Measurements from ENCODE around the genes PSMB10, DUS2, SLC7A6OS and CDH1.

GRCh38 chr16:67927126-67928275 is 4.2 kb downstream of the CTRL start:
- RRBS, result no CpG with 5 or more reads among the region's 24 CpGs

DNA sequence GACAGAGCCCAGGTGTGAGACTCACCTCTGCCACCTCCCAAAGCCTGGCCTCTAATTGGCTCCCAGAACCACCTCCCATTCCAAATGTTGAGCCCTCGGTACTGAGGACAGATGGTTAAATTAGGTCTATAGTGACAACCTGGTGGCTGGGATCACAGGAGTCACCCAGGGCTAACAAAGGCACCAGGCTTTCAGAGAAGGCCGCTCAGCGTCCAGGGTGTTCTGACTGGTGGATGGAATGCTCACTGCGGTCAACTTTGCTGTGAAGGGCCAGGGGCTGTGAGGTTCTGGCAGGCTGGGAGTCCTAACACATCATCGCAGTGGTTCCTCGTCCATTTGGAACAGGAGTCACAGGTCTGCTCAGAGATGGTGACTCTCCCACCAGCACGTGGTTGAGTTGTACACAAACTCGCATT is 370 bp upstream of the CTRL start:
- RRBS, result no CpG with 5 or more reads among the region's 8 CpGs

- RRBS, result no CpG with 5 or more reads among the region's 48 CpGs
These were observed at the start of gene PSMB10 for GRCh38 chr16:67936236-67937180. Gene PSMB10 (minus strand): TSS chr16:67936850.

- RRBS, result no CpG with 5 or more reads among the region's 24 CpGs
These were observed 4.3 kb upstream of the LCAT start for GRCh38 chr16:67947877-67948876.

DNA sequence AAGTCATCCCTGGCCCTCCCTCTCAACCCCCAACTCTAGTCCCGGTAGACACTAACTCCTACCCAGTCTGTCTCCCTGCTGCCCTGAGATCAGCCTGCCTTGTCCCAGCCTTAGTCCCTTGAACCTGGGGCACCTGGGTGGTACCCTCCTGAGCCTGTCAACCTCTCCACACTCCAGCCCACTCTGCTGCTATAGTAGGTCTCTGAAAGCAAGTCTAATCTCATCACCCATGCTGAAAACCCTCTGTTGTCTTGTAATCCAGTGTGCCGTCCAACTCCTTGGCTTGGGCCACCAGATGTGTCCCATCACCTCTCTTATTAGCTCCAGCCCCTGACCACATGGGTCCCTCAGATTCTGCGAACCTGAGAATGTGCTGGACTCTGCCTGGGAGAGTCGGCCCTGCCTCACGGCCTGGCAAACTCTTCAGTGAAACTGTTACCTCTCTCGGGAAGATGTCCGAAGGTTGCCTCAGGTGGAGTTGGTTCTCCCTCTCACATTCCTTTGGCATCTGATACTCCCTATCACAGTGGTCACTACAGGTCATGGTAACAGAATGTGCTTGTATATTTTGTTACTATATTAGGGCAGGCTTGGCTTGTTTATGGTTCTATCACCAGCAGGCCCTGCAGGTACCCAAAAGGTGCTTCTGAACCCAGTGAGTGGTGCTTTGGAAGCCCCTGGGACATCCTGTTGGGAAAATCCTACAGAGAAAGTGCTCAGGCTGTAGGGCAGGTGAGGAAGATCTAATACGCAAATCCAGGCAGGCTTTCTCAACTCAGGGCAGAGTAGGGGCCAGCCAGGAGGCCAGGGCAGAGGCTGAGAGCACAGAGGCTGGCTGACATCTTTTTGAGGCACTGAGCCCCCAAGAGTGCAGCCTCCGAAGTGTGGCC is 9.8 kb downstream of the SLC12A4 start:
- RRBS, result no CpG with 5 or more reads among the region's 9 CpGs

DNA sequence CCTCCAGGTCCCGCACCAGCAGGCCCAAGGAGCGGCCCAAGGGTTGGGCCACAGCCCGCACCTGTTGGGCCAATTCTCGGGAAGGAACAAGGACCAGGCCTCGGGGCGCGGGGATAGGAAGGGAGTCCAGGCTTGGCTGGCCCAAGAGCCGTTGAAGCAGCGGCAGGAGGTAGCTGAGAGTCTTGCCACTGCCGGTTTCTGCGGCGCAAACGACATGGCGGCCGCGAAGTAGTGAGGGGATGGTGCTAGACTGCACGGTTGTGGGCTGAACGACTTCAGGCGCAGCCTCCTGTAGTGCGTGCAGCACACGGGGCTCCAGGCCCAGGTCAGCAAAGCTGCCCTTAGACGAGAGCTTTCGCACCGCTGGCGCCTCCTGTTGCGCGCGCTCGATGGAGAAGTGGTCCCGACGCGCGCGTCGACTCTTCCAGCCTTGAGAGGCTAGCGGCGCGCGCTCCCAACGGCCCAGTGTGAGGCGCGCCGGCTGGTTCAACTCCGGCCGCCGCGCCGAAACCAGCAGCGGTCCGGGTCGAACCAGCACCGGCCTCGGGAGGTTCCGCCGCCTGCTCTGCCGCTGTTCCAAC is 454 bp downstream of the DDX28 start:
- RRBS, result under 1% methylated on average over 5 of the region's 56 CpGs

GRCh38 chr16:68023069-68023791 is at the start of gene DUS2:
Gene DUS2 (plus strand): TSS chr16:68023284.
- RRBS, result 1% methylated on average over 11 of the region's 49 CpGs

GRCh38 chr16:68037716-68038184 is 14.7 kb downstream of the DUS2 start:
- RRBS, result no CpG with 5 or more reads among the region's 5 CpGs

DNA sequence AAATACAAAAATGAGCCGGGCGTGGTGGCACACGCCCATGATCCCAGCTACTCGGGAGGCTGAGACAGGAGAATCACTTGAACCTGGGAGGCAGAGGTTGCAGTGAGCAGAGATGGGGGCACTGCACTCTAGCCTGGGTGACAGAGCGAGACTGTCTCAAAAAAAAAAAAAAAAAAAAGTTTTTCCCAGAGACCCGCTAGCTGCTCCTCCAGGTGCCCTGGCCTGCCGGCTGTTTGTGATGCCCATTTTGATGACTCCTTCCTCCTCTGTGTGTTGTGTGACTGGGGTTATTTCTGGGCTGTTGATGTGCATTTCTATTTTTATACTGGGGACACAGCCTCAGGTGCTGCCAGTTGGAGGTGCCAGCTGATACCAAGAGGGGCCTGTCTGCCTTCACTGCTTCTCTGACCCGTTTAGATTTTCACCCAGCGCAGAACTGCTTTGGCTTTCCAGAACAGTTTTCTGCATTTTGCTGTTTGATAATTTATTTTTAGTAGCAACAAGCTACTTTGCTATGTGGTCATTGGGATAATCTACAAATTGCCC is 6.6 kb downstream of the PLA2G15 start:
- RRBS, result no CpG with 5 or more reads among the region's 9 CpGs

DNA sequence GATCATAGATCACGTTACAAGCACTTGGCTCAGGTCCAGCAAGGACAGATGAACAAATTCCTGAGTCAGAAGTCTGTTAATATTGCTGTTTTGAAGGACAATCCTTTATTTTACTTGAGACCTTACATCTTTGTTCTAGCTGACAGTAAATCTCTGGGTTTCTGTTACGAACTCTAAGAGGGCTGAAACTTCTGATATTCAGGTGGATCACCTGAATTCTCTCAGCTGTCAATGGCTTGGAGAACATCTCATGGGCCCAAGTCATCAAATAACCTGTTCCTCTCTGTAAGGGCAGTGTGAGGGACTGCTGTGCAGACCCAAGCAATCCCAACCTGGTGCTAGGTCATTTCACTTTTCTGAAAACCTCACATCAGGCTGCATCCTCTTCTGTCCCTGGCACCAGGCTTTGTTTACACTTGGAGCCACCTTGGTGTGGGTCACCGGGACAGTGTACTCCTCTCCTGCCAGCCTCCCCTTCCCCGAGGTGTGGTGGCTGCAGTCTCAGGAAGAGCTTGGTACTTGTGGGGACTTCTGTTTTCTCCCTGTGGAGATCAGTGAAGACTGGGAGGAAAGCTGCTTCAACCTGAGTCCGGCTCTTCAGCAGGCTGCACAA is 12.6 kb downstream of the SLC7A6OS start:
- RRBS, result no CpG with 5 or more reads among the region's 5 CpGs

- RRBS, result 2% methylated on average over 12 of the region's 87 CpGs
These were observed at the start of gene SLC7A6OS for GRCh38 chr16:68310140-68311212. Gene SLC7A6OS (minus strand): TSS chr16:68310946.

- RRBS, result 3% methylated on average over 24 of the region's 63 CpGs
These were observed 8.9 kb upstream of the ZFP90 start for GRCh38 chr16:68529897-68530831.

- RRBS, result 30% methylated on average over 3 of the region's 17 CpGs
These were observed 29.7 kb upstream of the CDH1 start for GRCh38 chr16:68707340-68707886.

GRCh38 chr16:68737039-68737535 is at the start of gene CDH1:
Gene CDH1 (plus strand): TSS chr16:68737292.
- RRBS, result 5% methylated on average over 18 of the region's 44 CpGs

DNA sequence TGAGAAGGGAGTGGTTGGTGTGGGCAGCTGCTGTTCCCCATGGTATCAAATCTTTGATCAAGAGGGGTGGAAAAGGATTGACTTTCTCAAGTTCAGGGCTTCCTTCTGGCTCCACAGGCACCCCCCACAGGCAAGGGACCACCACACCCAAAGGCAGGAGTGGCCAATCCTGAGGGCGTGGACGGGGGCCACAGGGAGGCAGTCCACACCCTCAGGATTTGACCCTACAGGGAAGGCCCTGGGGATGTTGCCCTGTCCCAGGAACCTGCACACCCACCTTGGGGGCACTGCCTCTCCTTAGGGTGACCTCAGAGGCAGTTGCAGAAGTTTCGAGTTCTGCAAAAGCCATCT is 44.9 kb downstream of the CDH1 start:
- RRBS, result no CpG with 5 or more reads among the region's 3 CpGs

GRCh38 chr16:69115063-69116055 is 9.9 kb downstream of the HAS3 start:
- RRBS, result no CpG with 5 or more reads among the region's 12 CpGs

DNA sequence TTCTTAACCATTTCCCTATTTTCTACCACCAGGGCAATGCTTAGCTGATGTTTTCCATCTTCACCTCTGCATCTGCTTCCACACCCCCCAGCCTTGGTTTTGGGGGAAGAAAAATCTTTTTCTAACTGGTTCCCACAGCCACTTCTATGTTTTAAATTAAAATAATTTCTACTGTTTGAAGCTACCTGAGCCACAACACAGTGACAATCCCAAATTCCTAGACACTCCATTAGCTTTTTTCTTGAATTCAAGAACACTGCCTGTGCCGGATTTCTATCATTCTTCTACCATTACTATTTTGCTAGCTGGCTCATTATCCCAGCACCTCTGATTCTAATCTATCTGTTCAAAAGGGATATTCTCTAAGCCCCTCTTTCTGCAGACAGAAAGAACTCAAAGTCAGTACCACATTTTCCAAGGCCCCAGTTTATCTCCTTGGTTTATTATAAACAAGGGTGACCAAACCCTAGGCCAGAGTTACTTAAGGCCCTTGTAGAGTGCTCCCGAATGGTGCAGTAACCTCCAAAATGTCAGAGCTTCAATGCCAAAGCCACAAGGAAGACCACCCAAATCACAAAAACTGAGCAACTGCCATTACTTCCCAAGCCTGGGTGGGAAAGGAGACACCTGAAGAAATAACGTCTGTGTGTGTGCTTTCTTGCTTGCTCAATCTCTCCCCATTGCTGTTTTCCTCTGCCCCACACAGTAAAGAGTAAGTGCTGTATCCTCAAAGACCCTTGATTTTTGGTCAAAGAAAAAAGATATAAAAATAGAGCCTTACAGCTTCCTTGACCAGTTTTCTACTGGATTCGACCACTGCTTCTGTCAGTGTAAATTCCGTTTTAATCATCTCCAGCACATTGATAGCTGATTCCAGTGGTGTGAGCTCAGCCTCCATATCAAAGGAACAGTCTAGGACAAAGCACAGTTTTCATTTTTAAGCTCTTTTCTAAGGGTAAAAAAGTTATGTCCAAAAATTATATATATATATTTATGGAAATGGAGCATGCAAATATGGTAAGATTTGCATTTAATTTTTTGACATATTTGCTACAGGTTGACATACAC is 1.7 kb downstream of the TERF2 start:
- RRBS, result no CpG with 5 or more reads among the region's 5 CpGs

DNA sequence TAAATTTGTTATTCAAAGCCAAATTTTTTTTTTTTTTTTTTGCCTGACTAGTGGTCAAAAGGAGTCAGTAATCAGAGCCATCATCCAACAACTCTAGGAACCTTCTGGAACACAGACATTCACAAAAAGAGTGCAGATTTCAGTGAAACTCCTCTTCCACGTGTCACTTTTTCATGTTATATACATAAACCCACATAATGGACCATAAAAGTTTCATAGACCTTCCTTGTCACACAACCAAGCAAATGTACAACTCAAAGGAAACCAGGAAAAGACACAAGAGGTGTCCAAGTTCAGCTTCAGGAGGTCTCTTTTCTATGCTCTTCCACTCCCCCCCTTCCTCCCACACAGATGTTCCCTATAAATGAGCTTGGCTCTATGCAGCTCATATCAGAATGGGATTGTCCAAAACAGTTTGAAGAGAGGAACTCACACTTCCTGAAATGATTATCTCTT is 16.4 kb upstream of the TERF2 start:
- RRBS, result no CpG with 5 or more reads among the region's 1 CpG

DNA sequence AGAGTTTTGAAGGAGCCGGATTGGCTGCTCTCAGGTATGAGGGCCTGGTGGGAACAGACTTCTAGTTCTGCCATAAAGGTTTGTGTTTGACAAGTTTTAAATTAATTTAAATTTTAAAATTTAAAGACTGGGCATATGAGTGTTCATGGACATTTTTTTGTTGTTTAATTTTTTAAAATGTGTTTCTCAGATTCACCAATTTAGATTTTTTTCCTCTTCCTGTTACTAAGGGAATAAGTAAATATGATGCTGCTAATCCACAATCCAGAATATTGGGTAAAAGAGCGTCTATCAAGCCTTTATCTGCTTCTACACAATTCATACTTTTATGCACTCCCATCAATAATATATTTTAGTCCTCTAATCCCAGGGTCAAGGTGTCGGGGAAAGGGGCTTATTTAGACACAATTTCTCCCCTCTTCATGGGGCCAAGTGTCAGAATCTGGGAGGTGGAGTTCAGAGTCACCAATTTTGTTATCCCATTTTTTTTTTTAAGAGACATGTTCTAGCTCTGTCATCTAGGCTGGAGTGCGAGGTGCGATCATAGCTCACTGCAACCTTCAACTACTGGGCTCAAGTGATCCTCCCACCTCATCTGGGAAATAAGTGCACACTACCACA is 63.5 kb downstream of the NFAT5 start:
- RRBS, result no CpG with 5 or more reads among the region's 5 CpGs

Data from AG04449 (cell line).